Glomerular endothelial cell (primary cell): ENCODE results near the genes PELP1 and VMO1.

- RAMPAGE, long total RNA: no peak
Observed at GRCh38 chr17:4475990-4476862, 22.5 kb upstream of the SPNS2 start.

GRCh38 chr17:4486131-4486734, 12.4 kb upstream of the SPNS2 start:
- RAMPAGE, long total RNA: no peak

GRCh38 chr17:4504808-4505867, 6.5 kb downstream of the SPNS2 start:
- RAMPAGE, long total RNA: no peak

- RAMPAGE, long total RNA: no peak
Observed at GRCh38 chr17:4526891-4527467, 28.2 kb downstream of the MYBBP1A start.

DNA sequence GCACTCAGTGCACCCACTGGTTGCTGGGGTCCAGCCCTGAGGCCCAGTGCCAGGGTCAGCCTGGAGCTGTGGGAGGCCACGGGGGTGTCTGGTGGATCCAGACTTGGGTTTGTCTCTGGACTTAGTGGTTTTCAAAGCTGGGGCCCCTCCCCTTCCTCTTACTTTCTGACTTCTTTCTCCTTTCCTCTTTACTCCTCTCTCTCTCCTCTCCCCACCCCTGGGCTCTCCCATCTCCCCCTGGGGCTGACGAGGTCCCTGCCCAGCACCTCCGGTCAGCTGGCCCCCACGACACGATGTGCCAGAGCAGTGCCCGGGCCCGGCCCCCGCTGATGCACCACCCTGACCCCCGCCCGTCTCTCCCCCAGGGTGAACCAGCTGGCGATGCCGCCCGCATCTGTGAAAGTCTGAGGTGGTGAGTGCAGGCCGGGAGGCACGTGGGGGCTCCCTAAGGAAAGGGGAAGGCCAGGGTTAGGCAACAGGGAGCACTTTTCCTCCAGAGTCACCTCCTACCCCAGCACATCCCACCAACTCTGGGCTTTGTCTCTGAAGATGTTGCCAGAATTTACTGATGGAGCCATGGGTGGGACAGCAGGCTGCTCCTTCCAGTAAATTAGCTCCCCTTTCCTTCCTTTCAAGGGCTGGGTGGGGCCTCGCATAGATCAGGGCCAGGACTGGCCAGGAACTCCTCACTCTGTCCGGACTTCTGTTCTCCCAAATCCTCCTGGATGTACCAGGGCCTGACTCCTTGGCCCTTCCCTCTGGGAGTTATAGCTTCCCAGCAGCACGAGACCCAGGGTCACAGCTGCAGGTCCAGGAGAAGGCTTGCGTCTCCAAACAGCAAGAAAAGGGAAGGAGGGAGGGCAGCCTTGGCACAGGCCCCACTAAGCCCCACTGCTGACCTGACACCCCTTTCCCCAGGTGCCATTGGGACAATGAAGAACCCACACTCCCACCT, 18.4 kb downstream of the MYBBP1A start:
- RAMPAGE, long total RNA: no peak

DNA sequence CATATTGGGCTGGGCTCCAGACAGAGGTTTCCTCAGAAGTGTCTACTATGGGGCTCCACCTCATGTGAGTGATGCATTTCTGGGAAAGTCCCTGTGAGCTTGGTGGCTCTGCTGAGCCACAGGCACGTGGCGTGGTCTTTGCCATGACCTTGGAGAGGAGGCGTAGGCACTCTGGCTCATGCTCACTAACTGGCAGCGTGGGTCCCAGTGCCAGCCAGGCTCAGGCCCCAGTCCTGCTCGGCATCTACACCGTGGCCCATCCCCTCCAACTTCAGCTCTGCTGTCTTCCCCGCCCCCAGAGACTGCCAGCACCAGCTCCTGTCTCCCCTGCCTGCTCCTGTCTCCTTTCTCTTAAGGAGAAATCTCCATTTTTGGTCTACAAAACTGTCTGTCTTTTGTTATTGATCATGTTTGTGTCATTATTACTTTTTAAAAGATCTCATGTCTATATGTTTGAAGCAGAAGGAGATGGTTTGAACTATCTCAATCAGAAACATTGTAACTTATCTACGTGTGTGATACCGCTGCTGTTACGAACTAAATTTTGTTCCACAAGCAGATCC, 10.5 kb upstream of the SMTNL2 start:
- RAMPAGE, long total RNA: no peak

- RAMPAGE, long total RNA: no peak
Observed at GRCh38 chr17:4610378-4611049, 26.2 kb downstream of the SMTNL2 start.

DNA sequence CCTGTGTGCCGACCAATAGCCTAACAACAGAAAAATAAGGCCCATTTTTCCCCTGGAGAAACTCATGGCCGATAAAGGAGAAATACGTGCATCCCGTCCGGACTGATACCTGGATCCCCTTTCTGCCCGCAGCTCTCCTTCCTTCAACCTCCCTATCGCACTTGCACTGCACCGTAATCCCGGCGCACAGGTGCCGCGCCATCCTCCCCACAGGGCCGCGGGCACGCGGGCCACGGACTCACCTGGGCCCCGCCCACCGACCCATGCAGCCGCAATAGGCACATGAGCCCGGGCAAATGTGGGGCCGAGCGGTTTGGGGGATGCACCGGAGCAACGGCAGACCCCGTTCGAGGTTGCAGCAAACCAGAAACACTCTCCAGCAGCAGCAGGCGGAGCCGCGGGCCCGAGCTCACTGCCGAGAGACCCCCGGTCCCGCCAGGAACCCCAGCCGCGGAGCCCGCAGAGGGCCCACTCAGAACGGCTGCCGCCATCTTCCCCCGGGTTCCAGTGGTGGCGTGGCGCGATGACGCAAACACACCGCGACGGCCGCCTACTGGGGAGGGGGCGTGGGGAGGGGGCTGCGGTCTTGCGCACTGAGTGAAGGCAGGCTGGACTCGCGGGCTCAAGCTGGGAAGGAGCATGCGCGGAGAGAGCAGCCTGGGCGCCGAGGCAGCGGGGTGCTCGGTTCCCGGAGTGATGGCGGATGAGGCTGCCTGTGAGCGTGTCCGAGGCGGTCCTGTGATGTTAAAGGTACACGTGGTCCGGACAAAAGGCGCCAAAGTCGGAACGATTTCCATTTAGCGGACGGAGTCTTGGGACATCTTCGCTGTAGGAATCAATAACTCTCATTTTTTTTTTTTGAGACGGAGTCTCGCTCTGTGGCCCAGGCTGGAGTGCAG, at the start of gene PELP1:
TSS of gene PELP1 (minus strand) at position 517 of the 899 bp plus-strand sequence.
- RAMPAGE, long total RNA: no peak

DNA sequence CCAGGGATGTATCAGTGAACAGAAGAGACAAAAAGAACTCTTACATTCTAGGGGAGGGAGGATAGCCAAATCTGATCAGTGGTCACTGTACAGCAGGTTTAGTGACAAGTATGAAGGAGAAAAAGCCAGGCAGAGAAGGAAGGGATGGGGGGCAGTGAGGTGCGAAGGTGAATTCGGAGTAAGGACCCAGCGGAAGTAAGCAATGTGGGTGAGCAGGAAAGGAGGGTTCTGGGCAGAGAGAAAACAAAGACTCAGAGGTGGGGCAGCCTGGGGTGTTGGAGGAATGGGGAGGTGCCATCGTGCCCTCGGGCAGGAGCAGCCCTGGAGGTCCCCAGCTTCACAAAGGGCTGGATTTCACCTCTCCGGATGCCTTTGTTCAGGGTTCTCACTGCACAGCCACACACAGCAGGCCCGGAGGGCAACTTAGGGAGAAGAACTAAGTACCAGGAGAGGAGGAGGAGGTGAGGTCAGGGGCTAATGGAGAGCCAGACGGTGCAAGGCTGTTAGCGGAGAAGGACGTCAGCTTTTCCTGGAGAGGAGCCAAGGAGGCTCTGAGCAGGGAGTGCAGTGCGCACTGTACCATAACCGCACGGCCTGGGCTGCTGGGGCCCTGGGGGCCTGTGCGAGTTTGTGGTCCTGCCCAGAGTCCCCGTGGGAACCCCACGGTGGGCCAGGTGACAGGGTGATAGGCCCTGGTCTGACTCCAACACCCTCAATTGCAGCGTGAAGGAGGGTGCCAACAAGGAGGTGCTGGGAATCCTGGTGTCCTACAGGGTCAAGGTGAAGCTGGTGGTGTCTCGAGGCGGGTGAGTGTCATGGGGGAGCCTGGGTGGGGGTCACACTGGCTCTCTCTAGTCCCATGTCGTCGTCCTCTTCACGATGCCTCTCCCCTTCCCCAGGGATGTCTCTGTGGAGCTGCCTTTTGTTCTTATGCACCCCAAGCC, 9.3 kb downstream of the ARRB2 start:
- RAMPAGE, long total RNA: no peak

DNA sequence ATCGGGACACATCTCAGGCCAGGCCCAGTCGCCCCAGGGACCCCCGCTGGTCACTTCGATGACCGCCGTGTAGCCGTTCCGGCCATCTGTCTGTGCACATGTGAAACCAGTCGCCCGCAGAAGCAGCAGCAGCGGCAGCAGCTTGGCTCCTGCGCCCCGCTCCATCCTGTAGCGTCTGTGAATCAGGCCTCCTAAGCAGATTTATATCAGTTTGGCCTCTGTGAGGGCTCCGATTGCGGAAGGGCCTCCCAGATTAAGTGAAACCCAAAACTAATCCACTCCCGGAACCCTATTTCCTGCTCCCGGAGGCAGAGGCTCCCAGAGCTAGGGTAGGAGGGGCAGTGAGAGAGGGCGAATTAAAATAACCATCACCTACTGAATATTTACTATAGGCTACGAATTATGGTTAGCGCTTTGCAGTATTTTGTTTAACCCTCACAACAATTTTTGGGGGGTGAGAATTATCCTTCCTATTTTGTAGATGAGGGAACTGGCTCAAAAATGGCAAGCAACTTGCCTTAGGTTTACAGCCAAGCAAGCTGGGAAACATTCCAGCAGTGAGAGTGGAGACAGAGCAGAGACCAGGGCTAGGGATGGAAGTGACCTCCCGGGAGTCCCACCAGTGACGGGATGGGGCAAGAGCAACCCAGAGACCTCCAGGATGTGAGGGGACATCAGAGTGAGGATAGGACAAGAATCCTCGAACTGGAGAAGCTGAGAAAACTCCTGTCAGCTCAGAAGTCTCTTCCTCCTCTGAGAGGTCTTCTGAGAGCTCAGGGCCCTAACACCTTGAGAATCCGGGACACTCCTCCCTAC, at the start of gene VMO1:
TSS of gene VMO1 (minus strand) at position 177 of the 816 bp plus-strand sequence.
- RAMPAGE, long total RNA: no peak

GRCh38 chr17:4808166-4808624, 1.2 kb downstream of the PLD2 start:
- RAMPAGE, long total RNA: no peak

- RAMPAGE, long total RNA: no peak
Observed at GRCh38 chr17:4847947-4848354, 14.8 kb downstream of the MINK1 start.

GRCh38 chr17:4872692-4873213, 26.6 kb upstream of the C17orf107 start:
- RAMPAGE, long total RNA: no peak

DNA sequence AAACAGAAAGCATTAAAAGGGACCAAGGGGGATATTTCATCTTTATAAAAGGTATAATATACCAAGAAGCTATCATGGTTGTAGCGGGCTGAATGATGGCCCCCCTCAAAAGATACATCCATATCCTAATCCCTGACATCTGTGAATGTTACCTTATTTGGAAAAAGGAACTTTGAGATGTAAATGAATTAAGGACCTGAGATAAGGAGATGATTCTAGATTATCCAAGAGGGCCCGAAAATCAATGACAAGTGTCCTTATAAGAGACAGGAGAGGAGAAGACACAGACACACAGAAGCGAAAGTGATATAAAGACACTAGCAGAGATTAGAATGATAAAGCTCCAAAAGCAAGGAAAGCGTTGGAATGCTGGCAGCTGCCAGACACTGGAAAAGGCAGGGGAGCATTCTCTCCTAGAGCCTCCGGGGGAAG, 12.6 kb upstream of the GP1BA start:
- RAMPAGE, long total RNA: no peak

- RAMPAGE, long total RNA: no peak
Observed at GRCh38 chr17:4986229-4986811, 1.2 kb downstream of the CAMTA2 start.

- RAMPAGE, long total RNA: no peak
Observed at GRCh38 chr17:5031409-5032074, 3.7 kb downstream of the SLC52A1 start.

GRCh38 chr17:5254882-5255515, 20.3 kb upstream of the SCIMP start:
- RAMPAGE, long total RNA: no peak

DNA sequence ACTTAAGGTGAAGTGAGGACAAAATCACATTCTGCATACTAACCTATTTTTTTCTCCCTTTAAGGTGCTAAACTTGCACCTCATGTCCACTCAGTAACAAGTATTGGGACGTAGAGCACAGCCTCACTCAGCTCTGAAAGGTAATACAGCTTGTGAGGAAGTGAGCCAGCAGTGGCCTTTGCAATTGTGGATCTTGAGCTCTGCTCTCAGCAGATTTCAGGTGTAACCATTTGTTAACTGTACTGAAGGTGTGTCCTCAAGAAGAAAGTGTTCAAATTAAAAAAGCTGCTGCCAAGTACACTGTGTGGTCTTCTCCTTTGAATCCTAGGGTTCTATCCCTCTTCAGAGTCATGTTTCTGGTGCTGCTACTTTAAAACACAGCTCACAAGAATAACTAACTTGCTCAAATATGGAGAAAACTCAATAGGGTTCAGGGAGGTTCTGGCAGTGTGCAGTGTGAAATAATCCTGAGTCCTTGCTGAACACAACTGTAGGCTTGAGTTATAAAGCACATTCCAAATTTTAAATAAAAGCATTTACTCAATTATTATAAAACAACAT, 33.9 kb downstream of the NUP88 start:
- RAMPAGE, long total RNA: no peak

- RAMPAGE, long total RNA: no peak
Observed at GRCh38 chr17:5433660-5434029, 5.3 kb downstream of the C1QBP start.

GRCh38 chr17:6191463-6191922, 121.3 kb downstream of the WSCD1 start:
- RAMPAGE, long total RNA: no peak